ENCODE data around the genes PIK3IP1 and PATZ1.

DNA sequence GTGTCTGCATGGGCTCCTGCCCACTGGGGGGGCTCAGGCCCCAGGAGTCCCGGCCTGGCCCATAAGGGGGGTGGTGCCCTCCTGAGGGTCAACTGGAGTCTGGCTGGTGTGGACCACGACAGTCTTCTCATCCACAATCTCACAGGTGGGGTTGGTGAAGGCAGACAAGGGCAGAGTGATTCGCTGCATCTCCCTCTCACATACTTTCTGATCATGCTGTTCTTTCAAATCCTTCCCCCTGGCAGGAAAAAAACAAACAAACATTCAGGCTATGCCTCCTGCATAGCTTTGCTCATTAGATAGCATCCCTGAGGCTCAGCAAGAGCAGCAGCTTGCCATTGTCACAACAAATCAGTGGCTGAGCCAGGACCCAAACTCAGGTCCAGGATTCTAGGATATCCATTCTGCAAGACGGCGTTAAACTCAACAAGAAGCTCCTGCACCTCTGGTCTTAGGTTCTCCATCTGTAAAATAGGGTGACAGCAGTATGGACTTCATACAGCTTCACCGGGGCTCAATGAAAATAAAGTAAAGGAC lies 9.2 kb downstream of the PIK3IP1 start:
- RRBS, 2 experiments = no CpG with 5 or more reads among the region's 6 CpGs
CAGE:
- cytosol, long polyA minus RNA = no peak
- cytosol, long polyA plus RNA = no peak
- long polyA plus RNA = no peak
- nucleus, long polyA minus RNA = no peak
- nucleus, long polyA plus RNA = no peak

DNA sequence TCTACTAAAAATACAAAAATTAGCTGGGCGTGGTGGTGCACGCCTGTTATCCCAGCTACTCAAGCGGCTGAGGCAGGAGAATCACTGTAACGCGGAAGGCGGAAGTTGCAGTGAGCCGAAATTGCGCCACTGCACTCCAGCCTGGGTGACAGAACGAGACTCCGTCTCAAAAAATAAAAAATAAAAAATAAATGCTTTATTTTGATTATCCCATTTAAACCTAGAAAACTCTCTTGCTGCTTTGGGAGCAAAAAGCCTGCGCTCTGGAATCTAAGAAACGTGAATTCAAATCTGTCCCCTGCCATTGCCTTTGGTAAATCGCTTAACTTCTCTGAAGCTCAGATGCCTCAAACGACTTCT lies 2.1 kb downstream of the PIK3IP1 start:
- RRBS, 2 experiments = no CpG with 5 or more reads among the region's 14 CpGs
CAGE:
- cytosol, long polyA minus RNA = no peak
- cytosol, long polyA plus RNA = no peak
- long polyA plus RNA = no peak
- nucleus, long polyA minus RNA = no peak
- nucleus, long polyA plus RNA = no peak

- RRBS, 2 experiments = no CpG with 5 or more reads among the region's 13 CpGs
CAGE:
- cytosol, long polyA minus RNA = no peak
- cytosol, long polyA plus RNA = no peak
- long polyA plus RNA = no peak
- nucleus, long polyA minus RNA = no peak
- nucleus, long polyA plus RNA = no peak
Observed at GRCh38 chr22:31292250-31292842, at the start of gene PIK3IP1. PIK3IP1 (minus strand) TSS chr22:31292488.

- RRBS, 2 experiments = 31 to 37% methylated on average over 5 of the region's 10 CpGs
CAGE:
- cytosol, long polyA minus RNA = no peak
- cytosol, long polyA plus RNA = no peak
- long polyA plus RNA = no peak
- nucleus, long polyA minus RNA = no peak
- nucleus, long polyA plus RNA = no peak
Observed at GRCh38 chr22:31342996-31343754, 3.0 kb downstream of the PATZ1 start.

GRCh38 chr22:31346172-31346406 lies at the start of gene PATZ1:
PATZ1 (minus strand) TSS chr22:31346346.
- RRBS, 2 experiments = under 1 to 3% methylated on average over 15 of the region's 29 CpGs
CAGE:
- cytosol, long polyA minus RNA = start-site peak on the minus strand at chr22:31346322-31346349, 14 reads
- cytosol, long polyA plus RNA = no peak
- long polyA plus RNA = no peak
- nucleus, long polyA minus RNA = no peak
- nucleus, long polyA plus RNA = no peak

GRCh38 chr22:31347287-31348056 lies 1.3 kb upstream of the PATZ1 start:
- RRBS, 2 experiments = 1 to 2% methylated on average over 17 to 20 of the region's 50 CpGs
CAGE:
- cytosol, long polyA minus RNA = no peak
- cytosol, long polyA plus RNA = no peak
- long polyA plus RNA = no peak
- nucleus, long polyA minus RNA = no peak
- nucleus, long polyA plus RNA = no peak

- RRBS, 2 experiments = no CpG with 5 or more reads among the region's 10 CpGs
CAGE:
- cytosol, long polyA minus RNA = no peak
- cytosol, long polyA plus RNA = no peak
- long polyA plus RNA = no peak
- nucleus, long polyA minus RNA = no peak
- nucleus, long polyA plus RNA = no peak
Observed at GRCh38 chr22:31439434-31440145, 40.2 kb downstream of the DRG1 start.

DNA sequence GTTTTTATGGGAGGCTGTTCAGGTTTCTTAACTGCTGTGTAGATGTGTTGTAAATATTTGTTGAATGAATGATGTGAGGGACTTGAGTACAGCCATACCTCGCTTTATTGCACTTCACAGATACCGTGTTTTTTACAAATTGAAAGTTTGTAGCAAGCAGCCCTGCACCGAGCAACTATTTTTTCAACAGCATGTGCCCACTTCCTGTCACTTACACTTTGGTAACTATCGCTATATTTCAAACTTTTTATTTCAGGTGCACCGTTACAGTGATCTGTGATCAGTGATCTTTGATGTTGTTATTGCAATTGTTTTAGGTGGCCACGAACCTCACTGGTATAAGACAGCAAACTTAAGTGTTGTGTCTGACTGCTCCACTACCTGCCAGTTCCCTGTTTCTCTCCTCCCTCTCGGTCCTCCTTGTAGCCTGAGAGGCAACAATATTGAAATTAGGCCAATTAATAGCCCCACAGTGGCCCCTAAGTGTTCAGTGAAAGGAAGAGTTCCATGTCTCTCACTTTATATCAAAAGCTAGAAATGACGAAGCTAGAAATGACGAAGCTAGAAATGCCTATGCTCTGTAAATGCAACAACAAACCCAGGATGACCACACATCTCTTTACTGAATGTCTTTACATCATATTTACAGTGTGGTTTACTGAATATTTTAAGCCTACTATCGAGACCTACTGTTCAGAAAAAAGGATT lies 946 bp downstream of the SFI1 start:
- RRBS, 2 experiments = no CpG with 5 or more reads among the region's 10 CpGs
CAGE:
- cytosol, long polyA minus RNA = no peak
- cytosol, long polyA plus RNA = no peak
- long polyA plus RNA = no peak
- nucleus, long polyA minus RNA = no peak
- nucleus, long polyA plus RNA = no peak

GRCh38 chr22:31620440-31620883 lies 41.6 kb downstream of the PISD start:
- RRBS, 2 experiments = no CpG with 5 or more reads among the region's 15 CpGs
CAGE:
- cytosol, long polyA minus RNA = no peak
- cytosol, long polyA plus RNA = no peak
- long polyA plus RNA = no peak
- nucleus, long polyA minus RNA = no peak
- nucleus, long polyA plus RNA = no peak

GRCh38 chr22:31637705-31638705 lies 24.0 kb downstream of the PISD start:
- RRBS, 2 experiments = no CpG with 5 or more reads among the region's 18 CpGs
CAGE:
- cytosol, long polyA minus RNA = no peak
- cytosol, long polyA plus RNA = no peak
- long polyA plus RNA = no peak
- nucleus, long polyA minus RNA = no peak
- nucleus, long polyA plus RNA = no peak

- RRBS, 2 experiments = no CpG with 5 or more reads among the region's 11 CpGs
CAGE:
- cytosol, long polyA minus RNA = no peak
- cytosol, long polyA plus RNA = no peak
- long polyA plus RNA = no peak
- nucleus, long polyA minus RNA = no peak
- nucleus, long polyA plus RNA = no peak
Observed at GRCh38 chr22:31713602-31714463, 36.1 kb downstream of the PRR14L start.

GRCh38 chr22:31748443-31749168 lies 1.3 kb downstream of the PRR14L start:
- RRBS, 2 experiments = no CpG with 5 or more reads among the region's 4 CpGs
CAGE:
- cytosol, long polyA minus RNA = no peak
- cytosol, long polyA plus RNA = no peak
- long polyA plus RNA = no peak
- nucleus, long polyA minus RNA = no peak
- nucleus, long polyA plus RNA = no peak

- RRBS, 2 experiments = no CpG with 5 or more reads among the region's 7 CpGs
CAGE:
- cytosol, long polyA minus RNA = no peak
- cytosol, long polyA plus RNA = no peak
- long polyA plus RNA = no peak
- nucleus, long polyA minus RNA = no peak
- nucleus, long polyA plus RNA = no peak
Observed at GRCh38 chr22:31922983-31923643, 21.2 kb upstream of the YWHAH start.

DNA sequence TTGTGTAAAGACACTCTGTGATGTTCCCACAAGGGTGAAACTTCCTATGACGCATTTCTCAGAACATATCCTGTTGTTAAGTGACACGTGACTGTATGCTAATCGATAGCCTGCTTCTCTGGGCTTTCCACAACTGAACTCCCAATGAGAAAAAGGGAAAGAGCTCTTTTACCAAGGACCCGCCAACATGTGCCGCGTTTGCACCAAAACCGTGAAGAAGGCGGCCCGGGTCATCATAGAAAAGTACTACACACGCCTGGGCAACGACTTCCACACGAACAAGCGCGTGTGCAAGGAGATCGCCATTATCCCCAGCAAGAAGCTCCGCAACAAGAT lies 3.8 kb upstream of the SLC5A1 start:
- RRBS, 2 experiments = no CpG with 5 or more reads among the region's 16 CpGs
CAGE:
- cytosol, long polyA minus RNA = no peak
- cytosol, long polyA plus RNA = no peak
- long polyA plus RNA = start-site peak on the plus strand centred at position 167 of the sequence, 10 bp wide, 113 and 86 reads in 2 replicates
- nucleus, long polyA minus RNA = no peak
- nucleus, long polyA plus RNA = no peak

- RRBS, 2 experiments = no CpG with 5 or more reads among the region's 4 CpGs
CAGE:
- cytosol, long polyA minus RNA = no peak
- cytosol, long polyA plus RNA = no peak
- long polyA plus RNA = no peak
- nucleus, long polyA minus RNA = no peak
- nucleus, long polyA plus RNA = no peak
Observed at GRCh38 chr22:32059022-32059438, 16.0 kb downstream of the SLC5A1 start.

DNA sequence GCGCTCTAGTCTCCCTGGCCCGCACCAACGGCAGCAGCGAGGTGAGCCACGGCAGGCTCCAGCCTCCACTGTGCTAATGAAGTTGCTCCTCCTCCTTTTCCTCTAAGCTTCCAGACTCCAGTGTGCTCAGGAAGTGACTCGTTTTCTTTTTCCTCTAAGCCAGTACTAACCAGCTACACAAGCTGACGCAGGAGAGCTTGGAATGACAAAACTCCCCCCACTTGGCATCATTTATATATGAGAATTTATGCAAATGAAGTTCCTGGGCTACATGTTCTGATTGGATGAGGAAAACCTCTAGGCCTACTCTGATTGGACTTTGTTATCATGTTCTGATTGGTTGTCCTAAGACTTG lies 2.8 kb upstream of the RFPL3 start:
- RRBS, 2 experiments = no CpG with 5 or more reads among the region's 7 CpGs
CAGE:
- cytosol, long polyA minus RNA = no peak
- cytosol, long polyA plus RNA = no peak
- long polyA plus RNA = no peak
- nucleus, long polyA minus RNA = no peak
- nucleus, long polyA plus RNA = no peak

- RRBS, 2 experiments = no CpG with 5 or more reads among the region's 3 CpGs
CAGE:
- cytosol, long polyA minus RNA = no peak
- cytosol, long polyA plus RNA = no peak
- long polyA plus RNA = no peak
- nucleus, long polyA minus RNA = no peak
- nucleus, long polyA plus RNA = no peak
Observed at GRCh38 chr22:32478862-32479335, 4.3 kb downstream of the FBXO7 start.

DNA sequence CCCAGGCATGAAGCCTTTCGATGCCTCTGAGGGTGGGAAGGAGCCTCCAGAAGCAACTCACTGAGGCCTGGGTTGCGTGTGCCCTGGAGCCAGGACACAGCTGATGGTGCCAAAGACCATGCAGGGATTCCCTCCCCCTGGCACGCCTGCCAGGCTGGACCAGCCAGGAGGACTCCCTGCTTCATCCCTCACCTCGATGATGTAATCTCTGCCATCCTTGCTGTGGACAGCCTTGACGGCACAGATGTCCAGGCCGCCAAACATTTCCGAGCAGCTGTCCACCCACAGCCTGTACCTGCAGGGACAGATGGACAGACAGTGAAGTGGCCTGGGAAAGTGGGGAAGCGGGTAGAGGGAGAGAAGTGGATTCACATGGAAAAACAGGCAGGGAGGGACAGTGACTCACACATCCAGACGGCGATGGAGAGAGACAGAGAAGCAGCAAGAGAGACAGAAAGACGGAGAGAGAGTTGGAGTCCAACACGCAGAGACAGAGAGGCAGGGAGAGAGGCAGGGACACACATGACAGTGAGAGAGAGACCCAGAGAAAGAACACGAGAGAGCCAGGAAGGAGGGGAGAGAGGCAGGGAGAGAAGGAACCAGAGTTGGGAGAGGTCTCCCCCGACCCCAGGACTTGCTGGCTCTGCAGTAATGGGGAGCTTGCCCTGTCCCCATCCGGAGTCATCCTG lies 59.1 kb downstream of the FBXO7 start:
- RRBS, 2 experiments = no CpG with 5 or more reads among the region's 15 CpGs
CAGE:
- cytosol, long polyA minus RNA = no peak
- cytosol, long polyA plus RNA = no peak
- long polyA plus RNA = no peak
- nucleus, long polyA minus RNA = no peak
- nucleus, long polyA plus RNA = no peak

GRCh38 chr22:32534313-32534936 lies 59.8 kb downstream of the FBXO7 start:
- RRBS, 2 experiments = 0 to 7% methylated on average over 1 of the region's 9 CpGs
CAGE:
- cytosol, long polyA minus RNA = no peak
- cytosol, long polyA plus RNA = no peak
- long polyA plus RNA = no peak
- nucleus, long polyA minus RNA = no peak
- nucleus, long polyA plus RNA = no peak

DNA sequence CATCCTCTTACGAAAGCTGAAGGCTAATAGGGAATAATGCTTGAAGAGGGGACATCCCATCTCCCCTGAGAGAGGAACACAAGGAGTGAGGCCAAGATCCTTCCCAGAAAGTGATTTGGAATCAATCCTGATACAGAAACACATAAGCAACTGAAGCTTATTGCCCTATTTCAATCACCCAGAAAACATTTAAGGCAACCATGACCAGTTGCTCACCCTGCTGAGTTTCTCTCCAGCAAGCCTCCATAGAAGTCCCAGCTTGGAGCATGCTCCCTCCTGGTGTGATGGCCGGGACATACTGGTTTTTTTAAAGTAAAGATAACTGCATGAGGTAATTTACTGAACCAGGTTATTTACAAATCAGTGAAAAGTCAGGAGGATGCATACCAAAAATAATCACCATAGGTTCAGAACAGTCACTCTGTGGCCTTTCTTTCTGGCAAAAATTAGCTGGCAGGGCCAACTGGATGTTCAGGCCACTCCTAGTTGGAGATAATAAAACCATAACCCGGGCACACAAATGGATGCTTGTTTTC lies 80.7 kb downstream of the FBXO7 start:
- RRBS, 2 experiments = no CpG with 5 or more reads among the region's 3 CpGs
CAGE:
- cytosol, long polyA minus RNA = no peak
- cytosol, long polyA plus RNA = no peak
- long polyA plus RNA = no peak
- nucleus, long polyA minus RNA = no peak
- nucleus, long polyA plus RNA = no peak

All from HepG2 (cell line).